Measurements from ENCODE around the gene NET1.

GRCh38 chr10:3813940-3814492, 29.0 kb upstream of the KLF6 start:
- RAMPAGE, total RNA = no peak

- RAMPAGE, total RNA = no peak
These were observed 90.6 kb upstream of the KLF6 start for GRCh38 chr10:3875438-3876120.

GRCh38 chr10:3894862-3895433, 109.9 kb upstream of the KLF6 start:
- RAMPAGE, total RNA = no peak

GRCh38 chr10:3991961-3992317, 206.9 kb upstream of the KLF6 start:
- RAMPAGE, total RNA = no peak

DNA sequence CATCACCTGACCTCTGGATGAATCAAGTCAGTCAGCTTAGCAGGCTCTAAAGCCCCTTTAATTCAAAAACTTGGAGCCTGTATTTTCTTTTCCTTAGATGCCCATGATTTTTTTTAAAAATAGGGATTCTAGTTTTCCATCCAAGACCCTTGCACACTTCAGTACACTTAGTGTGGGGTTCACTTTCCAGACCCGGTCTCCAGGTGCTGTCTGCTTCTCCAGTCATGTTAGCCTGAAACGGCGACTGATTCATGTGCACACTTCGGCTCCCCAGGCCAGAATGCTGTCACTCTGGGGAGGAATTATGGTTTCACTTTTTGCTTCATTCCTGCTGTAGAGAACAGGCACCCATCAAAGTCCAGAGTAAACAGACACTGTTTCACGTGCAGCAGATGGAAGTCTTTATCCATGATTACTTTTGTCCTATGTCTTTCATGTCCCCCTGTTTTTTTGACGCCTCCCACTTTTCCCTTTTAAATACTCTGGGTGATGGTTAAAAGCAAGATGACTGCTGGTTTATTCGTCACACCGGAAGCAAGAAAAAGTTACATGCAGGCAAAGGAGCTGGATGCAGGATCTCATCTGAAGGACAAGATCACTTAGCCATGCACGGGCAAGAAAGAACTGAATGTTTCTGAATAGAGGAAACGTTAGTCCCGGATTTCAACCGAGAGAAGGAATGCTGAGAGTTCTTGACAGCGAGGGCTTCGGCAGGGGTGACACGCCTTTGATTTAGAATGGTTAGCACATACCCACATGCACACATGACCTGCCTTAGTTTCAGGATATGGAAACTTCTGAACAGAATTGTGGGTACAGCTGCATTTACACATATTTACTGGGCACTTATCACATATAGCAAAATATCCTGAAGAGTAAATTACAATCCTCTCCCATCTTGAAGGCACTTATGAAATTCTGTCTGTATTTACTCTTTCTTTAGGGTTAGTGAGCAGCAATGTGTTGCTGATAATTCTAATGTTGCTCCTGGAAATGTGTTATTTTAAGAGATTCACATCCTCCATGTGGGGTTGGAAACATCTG, 250.0 kb upstream of the KLF6 start:
- RAMPAGE, total RNA = no peak

DNA sequence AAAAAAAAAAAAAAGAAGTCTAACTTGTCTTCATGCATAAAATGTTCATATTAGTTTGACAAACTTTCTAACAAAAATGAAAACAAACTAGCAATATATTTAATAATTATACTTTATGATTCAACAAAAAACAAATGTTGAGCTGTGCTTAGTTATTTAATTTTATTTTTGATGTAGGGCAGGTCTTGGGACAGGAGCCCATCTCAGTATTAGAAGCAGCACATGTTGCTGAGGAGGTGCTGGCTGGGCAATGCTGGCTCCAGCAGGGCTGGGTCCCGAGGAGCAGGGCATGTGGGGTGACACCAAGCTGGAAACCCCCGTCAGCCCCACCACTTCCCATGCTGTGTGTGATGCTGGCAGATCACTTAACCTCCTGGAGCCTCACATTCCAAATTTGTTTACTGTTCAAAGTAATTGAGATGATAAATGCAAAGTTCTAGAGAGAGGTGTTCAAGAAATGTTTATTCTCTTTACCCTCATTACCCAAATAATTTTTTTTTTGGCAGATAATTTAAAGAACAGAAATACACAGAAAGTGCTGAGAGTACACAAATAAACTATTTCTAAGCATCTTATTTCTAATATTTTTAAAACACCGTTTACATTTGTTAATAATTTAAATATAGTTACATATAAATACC, 335.5 kb upstream of the KLF6 start:
- RAMPAGE, total RNA = no peak

GRCh38 chr10:4130495-4131243, 345.7 kb upstream of the KLF6 start:
- RAMPAGE, total RNA = no peak

GRCh38 chr10:4196840-4197034, 411.7 kb upstream of the KLF6 start:
- RAMPAGE, total RNA = no peak

- RAMPAGE, total RNA = no peak
These were observed 432.2 kb upstream of the KLF6 start for GRCh38 chr10:4217147-4217717.

GRCh38 chr10:4280520-4281086, 495.6 kb upstream of the KLF6 start:
- RAMPAGE, total RNA = no peak

GRCh38 chr10:5183722-5184359, 1.1 kb downstream of the AKR1C8 start:
- RAMPAGE, total RNA = no peak

DNA sequence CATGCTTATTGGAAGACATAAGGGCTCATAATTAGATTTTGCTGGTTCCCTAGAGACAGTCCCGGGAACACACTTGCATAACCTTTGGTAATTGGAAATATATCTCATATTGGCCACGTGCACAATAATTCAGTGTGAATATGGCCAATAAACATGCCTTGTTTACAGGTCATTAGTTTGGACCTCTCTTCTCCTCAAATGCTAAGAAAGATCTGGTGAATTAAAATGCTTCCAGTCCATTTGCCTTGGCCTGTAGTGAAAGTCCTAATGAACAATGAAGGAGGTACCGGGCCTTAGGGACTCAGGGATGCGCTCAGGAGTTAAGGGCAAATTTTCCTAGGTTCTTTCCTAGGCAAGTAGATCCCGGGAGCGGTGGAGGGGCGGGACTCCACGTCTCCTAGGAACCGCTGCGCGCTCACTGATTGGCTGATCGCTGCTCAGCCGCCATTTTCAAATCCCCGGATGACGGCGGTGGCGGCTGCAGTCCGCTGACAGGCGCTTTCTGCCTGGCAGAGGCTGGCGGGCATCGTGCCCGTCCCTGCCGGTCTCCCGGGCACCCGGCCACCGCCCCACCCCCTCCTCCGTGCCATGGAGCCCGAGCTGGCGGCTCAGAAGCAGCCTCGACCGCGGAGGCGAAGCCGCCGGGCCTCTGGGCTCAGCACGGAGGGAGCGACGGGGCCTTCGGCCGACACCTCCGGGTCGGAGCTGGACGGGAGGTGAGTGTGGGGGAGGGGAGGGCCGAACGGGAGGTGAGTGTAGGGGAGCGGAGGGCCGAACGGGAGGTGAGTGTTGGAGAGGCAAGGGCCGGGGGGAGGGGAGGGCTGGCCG, at the start of gene NET1:
Gene NET1, plus strand, starts transcription at position 453 of the 828 bp plus-strand sequence.
- RAMPAGE, total RNA = no peak

DNA sequence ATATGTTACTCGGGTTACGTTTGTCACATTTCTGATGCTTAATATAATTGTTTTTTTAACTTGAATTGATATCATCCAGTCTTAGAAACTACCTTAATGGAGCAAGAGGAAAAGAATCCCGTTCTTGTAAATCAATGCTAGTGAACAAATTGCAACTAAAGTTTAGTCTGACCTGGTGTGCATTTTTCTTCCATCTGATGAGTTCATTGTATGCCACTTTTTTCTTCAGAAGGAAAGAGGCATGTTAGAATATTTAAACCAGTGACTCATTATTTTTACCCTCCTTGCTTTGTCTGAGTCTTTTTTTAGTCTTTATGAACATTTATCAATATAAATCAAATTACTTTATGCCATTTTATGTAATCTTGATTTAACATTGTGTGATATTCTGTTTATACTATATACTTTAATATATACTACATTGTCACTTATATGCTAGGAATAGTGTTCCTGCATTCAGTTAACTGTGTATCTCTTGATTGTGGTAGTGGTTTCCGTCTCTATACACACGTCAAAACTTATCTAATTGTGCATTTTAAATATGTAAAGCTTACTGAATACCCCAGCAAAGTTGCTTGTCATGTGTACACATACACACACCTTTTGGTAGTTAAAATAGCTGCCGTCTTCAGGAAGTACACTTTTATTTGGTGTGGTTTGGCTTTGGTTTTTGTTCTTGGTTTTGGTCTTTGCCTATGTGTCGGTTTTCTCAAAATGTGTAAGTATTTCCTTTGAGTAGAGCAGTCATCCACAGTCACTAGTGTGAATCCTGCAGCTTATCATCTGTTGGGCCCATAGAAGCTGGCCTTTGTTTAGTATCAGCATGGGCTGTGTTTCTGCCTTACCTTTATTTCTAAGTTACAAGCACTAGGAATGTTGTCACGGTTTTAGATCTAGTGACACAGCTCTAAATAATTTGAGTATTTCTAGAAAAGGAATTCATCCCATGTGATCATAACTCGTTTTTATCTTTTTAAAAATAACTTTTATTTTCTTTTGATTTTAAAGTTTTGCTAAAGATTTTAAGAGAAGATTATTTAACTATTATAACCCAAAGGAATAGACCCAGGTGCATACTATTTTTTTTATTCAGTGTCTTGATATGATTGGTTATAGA, 35.1 kb downstream of the NET1 start:
- RAMPAGE, total RNA = no peak

- RAMPAGE, total RNA = no peak
These were observed 21.1 kb downstream of the CALML3 start for GRCh38 chr10:5545771-5546328.

DNA sequence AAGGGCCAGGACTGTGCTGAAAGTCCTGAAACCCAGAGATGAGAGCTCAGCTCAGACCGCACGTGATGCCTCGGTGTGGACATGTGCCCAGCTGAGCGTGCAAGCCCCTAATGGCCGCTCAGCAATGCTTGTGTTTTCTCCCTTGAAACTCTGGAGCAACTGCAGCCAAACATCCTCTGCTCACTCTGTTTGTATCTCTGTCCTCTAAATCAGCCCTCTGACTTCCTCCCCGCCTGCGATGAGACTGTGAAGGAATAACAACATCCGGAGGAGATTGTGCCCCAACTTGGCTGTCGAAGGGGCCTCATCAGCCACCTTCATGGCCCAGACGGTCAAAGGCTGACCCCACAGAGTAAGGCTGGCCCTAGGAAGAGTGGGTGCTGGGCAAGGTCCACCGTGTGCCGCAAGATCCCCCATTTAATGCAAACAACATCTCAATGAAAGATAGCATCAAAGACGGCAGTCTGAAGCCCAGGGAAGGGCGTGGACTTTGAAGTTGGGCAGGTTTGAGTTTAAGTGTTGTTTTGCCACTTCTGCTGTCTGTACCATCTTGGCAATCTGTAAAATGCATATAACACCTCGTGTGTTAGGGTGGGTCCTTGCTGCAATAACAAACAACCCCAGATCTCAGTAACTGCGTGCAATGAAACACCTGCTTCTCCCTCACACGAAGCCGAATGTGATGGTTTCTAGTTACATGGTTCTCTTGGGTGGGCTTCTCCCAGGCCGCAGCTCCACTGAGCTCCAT, 39.9 kb downstream of the CALML3 start:
- RAMPAGE, total RNA = no peak

- RAMPAGE, total RNA = start-site peak on the minus strand at chr10:5566647-5566694, 9 and 8 reads in 2 replicates
These were observed 41.9 kb downstream of the CALML3 start for GRCh38 chr10:5566547-5567128.

- RAMPAGE, total RNA = no peak
These were observed 54.6 kb downstream of the ASB13 start for GRCh38 chr10:5611834-5612198.

DNA sequence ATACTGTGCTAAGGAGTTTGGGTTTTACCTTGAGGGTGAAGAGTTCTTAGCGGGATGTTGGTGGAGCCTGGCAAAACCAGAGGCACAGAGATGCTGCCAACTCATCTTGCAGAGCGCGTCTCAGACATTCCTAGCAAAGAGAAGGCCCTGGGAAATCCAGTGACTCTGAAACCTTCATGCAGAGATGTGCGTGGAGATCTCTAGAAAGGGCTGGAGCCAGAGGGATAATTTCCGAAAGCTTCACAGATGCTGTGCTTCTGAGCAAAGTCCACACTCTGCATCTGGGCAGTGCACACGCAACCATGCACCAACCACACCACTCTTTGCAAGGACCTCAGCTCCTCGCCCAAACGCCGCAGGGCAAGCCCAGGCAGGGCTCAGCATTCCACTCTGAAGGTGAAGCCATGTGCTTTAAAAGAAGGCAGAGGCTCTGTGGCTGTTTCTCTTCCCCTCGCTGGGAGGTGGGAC, 48.5 kb downstream of the ASB13 start:
- RAMPAGE, total RNA = no peak

DNA sequence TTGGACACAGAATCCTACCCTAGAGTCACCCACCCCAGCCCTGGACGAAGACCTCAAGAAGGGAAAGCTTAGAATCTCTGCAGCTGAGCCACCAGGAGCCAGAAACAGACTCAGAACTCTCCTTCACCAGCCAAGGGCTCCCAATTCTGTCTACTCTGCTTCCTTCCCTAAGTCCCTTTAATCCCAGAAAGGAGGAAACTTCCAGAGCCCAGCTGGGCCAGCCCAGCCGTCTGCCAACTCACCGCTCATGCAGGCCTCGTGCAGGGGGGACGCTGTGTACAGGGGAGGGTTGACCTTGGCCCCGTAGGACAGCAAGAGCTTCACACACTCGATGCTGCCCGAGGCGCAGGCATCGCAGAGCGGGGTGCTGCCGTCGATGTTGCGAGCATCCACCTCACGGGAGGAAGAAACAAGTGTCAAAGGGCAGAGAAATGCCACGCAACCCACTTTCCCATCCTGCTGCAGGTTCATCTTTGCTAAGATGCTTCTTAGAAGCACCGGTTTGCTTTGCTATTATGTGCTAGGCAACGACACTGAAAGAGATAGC, 15.4 kb downstream of the ASB13 start:
- RAMPAGE, total RNA = no peak

- RAMPAGE, total RNA = no peak
These were observed 1.0 kb downstream of the ASB13 start for GRCh38 chr10:5665376-5665753.